ENCODE data around the genes EXOC6, FFAR4 and SLC35G1.

DNA sequence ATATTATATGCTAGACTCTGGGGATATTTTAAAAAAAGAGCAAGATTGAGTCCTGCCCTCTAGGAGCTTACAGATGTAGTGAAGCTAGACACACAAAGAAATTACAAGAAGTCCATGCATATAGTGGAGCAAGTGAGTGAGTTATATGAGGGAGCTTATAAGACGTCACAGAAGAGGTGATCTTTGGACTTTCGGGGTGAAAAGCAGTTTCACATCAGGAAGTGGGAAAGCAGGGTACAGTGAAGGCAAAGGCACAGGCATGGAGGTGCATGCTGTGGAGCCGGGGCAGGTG, 38.5 kb upstream of the EXOC6 start:
- PRO-cap = no peak
- RAMPAGE, long total RNA, 2 experiments = no peak in any of the 2 experiments

- PRO-cap = bidirectional peak, plus-strand start at chr10:92848520, minus-strand start at chr10:92848393
- RAMPAGE, long total RNA, 2 experiments = start-site peak on the plus strand in 2 of 2 experiments, at chr10:92848467-92848527 at its widest, 26 to 35 reads per replicate
Observed at GRCh38 chr10:92848150-92848641, at the start of gene EXOC6. TSS of gene EXOC6 (plus strand) at chr10:92848520.

- PRO-cap = unidirectional peak, minus-strand start at chr10:93438911
- RAMPAGE, long total RNA, 2 experiments = no peak in any of the 2 experiments
Observed at GRCh38 chr10:93438873-93439281, 43.3 kb downstream of the MYOF start.

GRCh38 chr10:93458715-93459444, 23.3 kb downstream of the MYOF start:
- PRO-cap = bidirectional peak, plus-strand start at chr10:93459004, minus-strand start at chr10:93458853
- RAMPAGE, long total RNA, 2 experiments = no peak in any of the 2 experiments

- PRO-cap = no peak
- RAMPAGE, long total RNA, 2 experiments = no peak in any of the 2 experiments
Observed at GRCh38 chr10:93461477-93462149, 20.5 kb downstream of the MYOF start.

GRCh38 chr10:93499783-93500302, 3.4 kb downstream of the CEP55 start:
- PRO-cap = no peak
- RAMPAGE, long total RNA, 2 experiments = no peak in any of the 2 experiments

- PRO-cap = no peak
- RAMPAGE, long total RNA, 2 experiments = no peak in any of the 2 experiments
Observed at GRCh38 chr10:93515262-93515630, 18.8 kb downstream of the CEP55 start.

DNA sequence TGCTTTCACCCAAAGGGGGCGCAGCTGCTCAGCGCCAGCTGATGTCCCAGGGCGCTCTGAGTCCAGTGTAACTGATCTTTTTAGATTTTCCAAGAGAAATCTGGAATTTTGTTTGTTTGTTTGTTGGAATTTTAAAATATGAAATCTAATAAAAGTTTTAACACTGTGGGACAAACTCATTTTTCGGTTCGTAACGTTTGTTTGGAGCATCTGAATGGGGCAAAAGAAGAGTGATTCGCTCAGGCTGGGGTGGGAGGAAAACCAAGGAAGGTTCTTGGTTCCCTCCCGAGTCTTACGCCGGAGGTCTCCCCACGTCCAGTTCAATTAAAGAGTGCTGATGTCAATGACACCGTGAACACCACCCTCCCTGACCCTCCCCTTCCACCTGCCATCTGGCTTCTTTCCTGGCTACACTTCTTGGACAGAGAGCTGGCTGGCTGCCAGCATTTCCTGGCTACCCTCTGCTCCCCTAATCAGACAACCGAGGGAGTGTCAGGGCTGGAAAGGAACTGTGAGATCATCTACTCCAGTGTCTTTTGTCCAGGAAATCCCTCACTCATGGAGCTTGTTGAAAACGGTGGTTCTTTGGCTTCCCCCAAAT, 24.2 kb upstream of the FFAR4 start:
- PRO-cap = no peak
- RAMPAGE, long total RNA, 2 experiments = no peak in any of the 2 experiments

DNA sequence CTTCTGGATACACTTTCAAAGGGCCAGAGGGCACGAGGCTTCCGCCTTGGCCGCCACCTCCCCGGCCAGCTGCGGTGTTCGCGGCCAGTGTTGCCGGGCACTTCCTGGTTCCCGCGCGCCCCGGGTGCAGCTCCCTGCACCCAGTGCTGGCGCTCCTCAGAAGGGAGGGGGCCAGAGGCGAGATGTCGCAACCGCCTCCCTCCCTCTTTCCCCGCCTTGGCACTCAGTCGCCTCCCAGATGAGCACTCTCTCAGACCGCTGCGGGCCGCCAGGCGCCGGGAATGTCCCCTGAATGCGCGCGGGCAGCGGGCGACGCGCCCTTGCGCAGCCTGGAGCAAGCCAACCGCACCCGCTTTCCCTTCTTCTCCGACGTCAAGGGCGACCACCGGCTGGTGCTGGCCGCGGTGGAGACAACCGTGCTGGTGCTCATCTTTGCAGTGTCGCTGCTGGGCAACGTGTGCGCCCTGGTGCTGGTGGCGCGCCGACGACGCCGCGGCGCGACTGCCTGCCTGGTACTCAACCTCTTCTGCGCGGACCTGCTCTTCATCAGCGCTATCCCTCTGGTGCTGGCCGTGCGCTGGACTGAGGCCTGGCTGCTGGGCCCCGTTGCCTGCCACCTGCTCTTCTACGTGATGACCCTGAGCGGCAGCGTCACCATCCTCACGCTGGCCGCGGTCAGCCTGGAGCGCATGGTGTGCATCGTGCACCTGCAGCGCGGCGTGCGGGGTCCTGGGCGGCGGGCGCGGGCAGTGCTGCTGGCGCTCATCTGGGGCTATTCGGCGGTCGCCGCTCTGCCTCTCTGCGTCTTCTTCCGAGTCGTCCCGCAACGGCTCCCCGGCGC, at the start of gene FFAR4:
Gene FFAR4, plus strand, starts transcription at position 226 of the 841 bp plus-strand sequence.
- PRO-cap = bidirectional peak, plus-strand start at position 253 of the sequence, minus-strand start at position 63 of the sequence
- RAMPAGE, long total RNA, 2 experiments = no peak in any of the 2 experiments

DNA sequence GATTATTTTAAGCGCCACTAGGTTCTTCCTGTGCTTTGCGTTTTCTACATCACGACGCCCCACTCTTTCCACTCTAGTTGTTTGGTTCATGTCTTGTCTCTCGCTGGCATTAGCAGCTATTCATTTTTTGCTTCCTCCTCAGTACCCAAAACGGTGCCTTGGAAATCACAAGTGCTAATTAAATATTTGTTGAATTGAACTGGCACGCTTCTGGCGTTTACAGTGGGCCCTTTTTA, 742 bp upstream of the FRA10AC1 start:
- PRO-cap = no peak
- RAMPAGE, long total RNA, 2 experiments = no peak in any of the 2 experiments

DNA sequence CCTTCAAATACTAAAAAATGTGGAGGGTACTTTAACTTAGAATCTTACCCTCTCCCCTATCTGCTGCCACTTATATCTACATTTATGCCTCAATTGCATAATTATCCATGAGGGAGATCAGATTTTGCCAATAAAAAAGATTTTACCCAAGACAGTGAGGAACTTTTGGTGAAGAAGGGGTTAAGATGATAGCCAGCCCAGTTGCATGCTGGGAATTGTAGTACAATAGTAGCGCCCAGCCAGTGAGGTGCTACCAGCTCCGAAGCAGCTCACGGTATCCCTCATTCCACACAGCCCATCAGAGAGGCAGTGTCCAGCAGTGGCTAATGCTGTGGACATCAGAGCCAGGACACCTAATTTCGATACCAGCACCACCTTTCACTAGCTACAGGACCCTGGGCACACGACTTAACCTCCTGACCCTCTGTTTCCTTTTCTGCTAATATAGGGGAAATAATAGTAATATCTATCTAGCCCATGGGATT, 5.9 kb upstream of the LGI1 start:
- PRO-cap = no peak
- RAMPAGE, long total RNA, 2 experiments = no peak in any of the 2 experiments

GRCh38 chr10:93868689-93869067, 25.1 kb upstream of the SLC35G1 start:
- PRO-cap = no peak
- RAMPAGE, long total RNA, 2 experiments = no peak in any of the 2 experiments

DNA sequence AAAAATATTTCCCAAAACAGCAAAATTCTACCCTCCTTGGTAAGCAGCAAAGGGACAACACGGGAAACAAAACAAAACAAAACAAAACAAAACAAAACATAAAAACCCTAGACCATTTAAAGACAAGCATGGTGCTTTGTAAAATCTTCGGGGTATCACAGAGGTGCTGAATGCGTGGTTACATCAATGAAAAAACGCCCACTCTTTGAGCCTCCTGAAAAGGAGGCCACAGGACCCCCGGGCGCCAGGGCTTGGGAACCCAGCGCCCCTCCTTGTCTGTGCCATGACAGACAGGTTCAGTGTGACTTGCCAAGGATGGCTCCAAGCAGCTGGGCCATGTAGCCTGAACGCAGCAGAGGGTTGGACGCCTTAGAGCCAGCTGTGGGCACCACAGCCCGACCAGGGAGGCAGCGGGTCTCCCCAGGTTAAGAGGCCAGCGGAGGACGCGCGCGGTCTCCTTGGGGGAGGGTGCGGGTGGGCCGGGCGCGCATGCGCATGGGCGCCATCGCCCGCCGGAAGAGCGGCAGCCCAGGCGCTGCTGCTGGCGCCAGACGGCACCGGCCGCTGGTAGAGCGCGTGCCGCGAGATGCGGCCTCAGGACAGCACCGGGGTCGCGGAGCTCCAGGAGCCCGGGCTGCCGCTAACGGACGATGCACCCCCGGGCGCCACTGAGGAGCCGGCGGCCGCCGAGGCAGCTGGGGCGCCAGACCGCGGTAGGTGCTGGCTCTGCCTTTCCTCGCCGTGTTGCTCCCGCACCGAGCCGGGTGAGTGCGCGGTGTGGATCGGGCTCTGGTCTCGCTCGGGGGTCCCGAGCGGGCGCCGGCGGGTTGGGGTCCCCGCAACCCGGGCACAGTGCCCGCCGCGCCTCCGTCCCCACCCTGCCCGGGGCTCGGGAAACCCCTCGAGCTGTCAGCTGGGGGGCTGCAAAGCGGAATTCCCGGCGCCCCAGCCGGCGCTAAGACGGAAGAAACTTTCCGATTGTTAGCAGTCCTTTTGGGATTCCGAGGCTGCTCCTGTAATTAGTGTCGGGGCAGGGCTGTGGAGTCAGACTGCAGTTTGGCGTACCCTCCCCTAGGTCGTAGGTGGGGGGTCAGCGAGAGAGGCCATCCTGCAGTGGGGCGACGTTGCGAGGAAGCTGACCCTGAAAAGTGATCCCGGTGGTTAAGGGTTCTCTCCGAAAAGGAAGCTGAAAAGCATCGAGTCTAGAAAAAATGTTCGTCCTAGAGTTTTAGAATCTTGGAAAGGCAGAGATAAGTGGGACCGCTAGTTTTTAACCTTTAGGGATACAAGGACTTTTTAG, at the start of gene SLC35G1:
Gene SLC35G1, plus strand, starts transcription at position 531 of the 1,300 bp plus-strand sequence.
- PRO-cap = unidirectional peak, plus-strand start at position 575 of the sequence
- RAMPAGE, long total RNA, 2 experiments = no peak in any of the 2 experiments

GRCh38 chr10:93916803-93917413, 23.1 kb downstream of the SLC35G1 start:
- PRO-cap = no peak
- RAMPAGE, long total RNA, 2 experiments = no peak in any of the 2 experiments

GRCh38 chr10:93995690-93995990, 1.9 kb downstream of the PLCE1 start:
- PRO-cap = no peak
- RAMPAGE, long total RNA, 2 experiments = no peak in any of the 2 experiments

DNA sequence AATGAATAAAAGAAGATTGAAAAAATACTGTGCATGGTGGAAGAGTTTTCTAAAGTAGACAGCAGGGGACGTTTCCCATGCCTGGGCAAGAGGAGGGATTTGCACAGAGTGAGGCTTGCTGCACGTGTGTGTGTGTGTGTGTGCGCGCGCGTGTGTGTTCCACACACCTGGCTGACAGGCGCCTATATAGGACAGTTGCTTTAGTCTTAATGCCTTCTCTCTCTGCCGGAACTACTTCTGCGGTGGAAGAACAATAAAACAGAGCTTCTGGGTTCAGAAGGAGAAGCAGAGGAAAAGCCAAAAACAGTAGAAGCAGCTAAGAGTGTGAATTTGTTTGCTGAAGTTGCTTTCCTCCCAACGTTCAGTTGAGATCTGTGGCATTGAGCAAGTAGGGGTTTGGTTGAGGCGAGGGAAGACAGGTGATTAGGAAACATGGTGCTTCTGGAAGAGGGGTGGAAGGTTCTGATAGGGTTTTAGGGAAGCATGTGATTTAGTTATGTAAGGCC, 2.3 kb downstream of the PLCE1 start:
- PRO-cap = no peak
- RAMPAGE, long total RNA, 2 experiments = no peak in any of the 2 experiments

GRCh38 chr10:94258459-94259294, 104.1 kb downstream of the NOC3L start:
- PRO-cap = no peak
- RAMPAGE, long total RNA, 2 experiments = no peak in any of the 2 experiments

DNA sequence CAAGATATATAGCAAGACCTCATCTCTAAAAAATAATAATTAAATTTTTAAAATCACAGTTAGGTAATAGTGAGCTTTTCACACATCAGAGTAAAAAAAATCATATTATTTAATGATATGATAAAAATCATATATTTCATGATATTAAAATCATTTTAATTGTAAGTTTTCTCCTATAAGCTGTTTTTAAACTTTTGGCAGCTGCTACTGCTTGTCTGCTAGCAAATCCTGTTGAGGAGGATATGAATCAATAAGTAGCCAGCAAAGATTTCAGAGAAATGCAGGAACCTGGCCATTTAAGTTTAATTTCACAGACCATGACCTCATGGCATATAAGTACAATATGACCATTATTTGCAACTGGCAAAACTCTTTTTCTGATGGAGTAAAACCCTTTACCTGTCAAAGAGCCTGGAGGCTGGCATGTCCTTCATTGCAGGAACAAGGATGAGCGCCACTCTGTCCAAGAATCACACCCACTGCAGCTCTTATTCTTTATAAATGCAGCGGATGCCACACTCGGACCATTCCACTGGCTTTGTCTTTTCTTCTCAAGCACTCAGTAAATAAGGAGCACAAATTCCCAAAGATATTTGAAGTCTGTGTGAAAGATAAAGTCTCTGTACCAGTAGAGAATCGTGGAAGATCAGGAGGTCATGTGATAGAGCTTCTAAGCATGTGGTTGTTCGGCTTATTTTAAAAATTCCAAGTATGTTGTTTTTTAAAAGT, 76.1 kb downstream of the NOC3L start:
- PRO-cap = no peak
- RAMPAGE, long total RNA, 2 experiments = no peak in any of the 2 experiments

DNA sequence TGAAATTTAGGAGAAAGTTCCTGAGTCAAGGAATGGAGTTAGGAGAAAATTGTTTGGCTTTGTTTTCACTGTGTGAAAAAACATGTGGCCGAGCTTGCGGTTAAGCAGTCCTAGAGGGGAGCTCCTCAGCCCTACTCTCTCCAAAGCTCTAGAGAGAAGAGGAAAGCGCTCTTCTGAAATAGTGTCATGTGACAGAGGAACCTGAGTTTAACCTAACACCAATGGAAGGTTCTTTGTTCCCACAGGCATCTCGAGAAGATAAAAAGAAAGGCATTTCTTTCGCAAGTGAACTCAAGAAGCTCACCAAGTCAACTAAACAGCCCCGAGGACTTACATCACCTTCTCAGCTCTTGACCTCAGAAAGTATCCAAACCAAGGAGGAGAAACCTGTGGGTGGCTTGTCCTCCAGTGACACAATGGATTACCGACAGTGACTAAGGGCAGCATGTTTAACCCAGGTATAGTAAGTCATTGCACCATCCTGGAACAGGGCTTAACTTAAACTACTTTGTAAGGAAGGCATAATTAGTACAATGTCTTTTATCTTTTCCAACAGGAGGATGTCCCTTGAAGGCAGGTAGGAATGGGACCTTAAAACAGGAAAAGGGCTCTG, 38.0 kb downstream of the NOC3L start:
- PRO-cap = no peak
- RAMPAGE, long total RNA, 2 experiments = no peak in any of the 2 experiments

- PRO-cap = no peak
- RAMPAGE, long total RNA, 2 experiments = no peak in any of the 2 experiments
Observed at GRCh38 chr10:94774941-94775766, 12.7 kb downstream of the CYP2C19 start.

Data from lower leg skin (tissue), 2 donors.